Hair follicle dermal papilla cell (primary cell): ENCODE measurements around the genes CXorf38, MED14 and DDX3X.

DNA sequence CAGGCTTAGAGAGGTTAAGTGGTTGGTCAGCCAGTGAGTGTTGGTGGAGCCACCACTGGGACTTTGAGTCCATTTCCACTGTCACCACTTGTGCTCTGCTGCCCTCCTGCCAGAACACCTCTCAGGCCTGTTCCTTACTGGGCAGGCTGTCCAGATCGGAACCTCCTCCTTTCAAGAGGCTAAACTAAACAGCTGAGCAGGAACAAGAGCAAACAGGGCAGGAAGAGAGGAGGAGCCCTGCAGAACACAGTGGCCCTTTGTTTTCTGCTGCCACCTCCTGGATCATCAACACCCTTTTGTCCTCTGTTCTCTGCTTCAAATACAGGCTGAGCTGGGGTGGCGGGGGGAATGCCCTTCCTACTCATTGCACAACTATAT lies 112.5 kb upstream of the ATP6AP2 start:
- CAGE, long polyA plus RNA, result no peak

DNA sequence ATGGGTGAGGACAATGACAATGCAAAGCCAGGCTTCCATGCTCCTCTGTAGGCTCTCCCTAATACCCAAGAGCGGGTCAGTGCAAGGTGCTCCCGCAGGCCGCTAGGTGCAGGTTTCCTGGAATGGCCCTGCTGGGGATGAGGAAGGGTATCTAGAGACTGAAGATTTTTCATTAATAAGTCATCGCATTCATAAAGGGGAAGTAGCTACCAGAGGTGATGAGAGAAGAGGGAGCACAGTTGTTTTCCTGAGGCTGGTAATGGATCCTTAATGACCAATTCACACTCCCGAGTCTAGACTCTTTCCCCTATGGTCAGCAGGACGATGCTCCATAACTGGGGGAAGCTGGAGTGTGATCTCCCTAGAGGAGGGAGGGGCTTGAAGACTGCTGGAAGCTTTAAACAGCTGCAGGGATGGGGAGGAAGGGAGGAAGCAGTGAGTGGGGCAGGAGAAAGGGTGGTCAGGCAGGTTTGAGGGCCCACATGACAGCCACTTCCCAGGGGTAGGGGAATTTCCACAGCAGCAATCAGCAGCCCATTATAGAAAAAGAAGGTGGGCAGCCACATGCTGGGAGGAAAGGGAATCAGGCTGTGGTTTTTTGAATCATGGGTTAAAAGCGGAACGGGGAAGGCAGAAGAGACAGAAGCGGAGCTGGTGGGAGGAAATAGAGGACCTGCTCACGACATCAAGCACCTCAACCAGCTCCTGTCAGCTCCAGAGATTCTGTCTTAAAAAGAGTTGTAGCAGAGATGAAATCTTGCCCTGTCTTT lies 10.2 kb upstream of the ATP6AP2 start:
- CAGE, long polyA plus RNA, result no peak

GRCh38 chrX:40646489-40646841 lies 896 bp downstream of the CXorf38 start:
- CAGE, long polyA plus RNA, result no peak

GRCh38 chrX:40646842-40647624 lies at the start of gene CXorf38:
Gene CXorf38 (minus strand): TSS chrX:40647561.
- CAGE, long polyA plus RNA, result no peak

GRCh38 chrX:40735334-40736341 lies at the start of gene MED14:
Gene MED14 (minus strand): TSS chrX:40735542.
- CAGE, long polyA plus RNA, result no peak

DNA sequence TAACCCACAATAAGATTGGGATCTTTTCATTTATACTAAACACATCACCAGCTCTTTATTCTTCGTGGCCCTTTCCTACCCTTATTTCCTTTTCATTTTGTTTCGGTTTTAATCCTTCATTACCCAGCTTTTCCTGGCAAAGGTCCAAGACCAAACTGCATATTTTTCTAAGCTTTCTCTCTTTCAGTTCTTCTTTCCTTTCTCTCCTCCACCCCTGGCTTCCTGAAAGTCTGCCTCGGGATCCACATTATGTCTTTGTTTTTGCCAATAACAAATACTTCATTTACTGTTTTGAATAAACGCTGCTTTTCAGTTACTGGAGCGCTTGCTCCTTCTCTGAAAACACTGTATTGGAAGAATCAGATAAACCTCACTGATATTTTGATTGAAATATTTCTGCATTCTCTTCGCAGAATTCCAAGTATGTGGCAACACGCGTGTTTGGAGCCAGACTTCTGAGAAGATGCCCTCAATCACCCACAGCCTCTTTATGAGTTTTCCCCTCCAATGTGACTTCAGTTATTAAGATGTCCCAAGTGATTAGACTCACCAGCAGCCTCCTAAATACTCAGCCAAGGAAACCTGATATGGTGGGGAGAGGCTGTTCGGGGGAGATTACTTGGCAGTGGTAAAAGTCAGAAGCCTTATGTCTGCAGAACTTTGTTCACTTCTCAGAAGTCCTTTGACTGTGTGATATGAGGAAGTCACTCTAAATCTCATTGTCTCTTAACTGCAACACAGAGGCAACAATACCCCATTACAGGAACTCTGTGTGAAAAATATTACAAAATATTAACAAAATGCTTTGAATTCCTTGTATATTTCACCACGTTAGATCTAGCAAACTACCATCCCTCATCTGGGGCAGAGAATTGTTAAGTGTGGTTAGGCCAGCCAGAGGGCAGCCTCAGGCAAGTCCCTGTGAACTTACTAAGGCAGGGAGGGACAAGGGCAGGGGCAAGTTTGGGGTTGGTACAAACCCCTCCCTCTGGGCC lies 151.6 kb upstream of the USP9X start:
- CAGE, long polyA plus RNA, result no peak

GRCh38 chrX:41022600-41023117 lies 62.6 kb upstream of the USP9X start:
- CAGE, long polyA plus RNA, result no peak

- CAGE, long polyA plus RNA, result no peak
Measured at GRCh38 chrX:41026682-41027262, 58.5 kb upstream of the USP9X start.

GRCh38 chrX:41087097-41087727 lies 2.0 kb downstream of the USP9X start:
- CAGE, long polyA plus RNA, result no peak

DNA sequence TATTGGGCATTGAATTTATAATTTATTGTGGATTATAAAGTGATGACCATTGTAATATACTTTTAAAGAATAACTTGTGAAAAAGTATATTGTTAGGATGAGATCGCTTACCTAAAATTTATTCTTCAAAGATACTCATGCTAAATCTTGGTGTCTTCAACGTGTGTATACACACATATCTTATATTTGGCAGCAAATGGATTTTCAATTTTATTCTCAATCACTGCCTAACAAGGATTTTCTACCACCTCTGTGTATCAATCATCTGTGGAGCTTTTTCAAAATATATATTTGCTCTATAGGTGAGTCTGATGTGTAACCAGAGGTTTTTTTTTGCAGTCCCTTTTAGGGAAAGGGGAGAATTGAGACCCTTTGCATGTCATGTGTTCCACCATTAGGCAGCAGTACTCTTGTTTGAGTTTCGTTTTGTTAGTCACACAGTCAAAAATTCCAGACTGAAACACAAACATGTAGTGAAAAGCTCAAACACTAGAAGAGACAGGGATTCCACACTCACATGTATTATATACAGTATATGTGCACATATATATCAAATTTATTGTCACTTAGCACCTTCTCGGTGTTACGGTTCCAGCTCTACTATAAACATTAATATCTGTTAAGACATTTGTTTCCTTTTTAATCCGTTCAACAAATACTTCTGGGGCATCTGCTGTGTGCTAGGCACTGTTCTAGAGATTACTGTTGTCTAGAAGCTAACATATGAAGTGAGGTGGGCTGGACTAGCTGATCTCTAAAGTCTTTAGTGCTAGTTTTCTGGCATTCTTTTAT lies 5.3 kb downstream of the USP9X start:
- CAGE, long polyA plus RNA, result no peak

- CAGE, long polyA plus RNA, result no peak
Measured at GRCh38 chrX:41110656-41110953, 25.4 kb downstream of the USP9X start.

DNA sequence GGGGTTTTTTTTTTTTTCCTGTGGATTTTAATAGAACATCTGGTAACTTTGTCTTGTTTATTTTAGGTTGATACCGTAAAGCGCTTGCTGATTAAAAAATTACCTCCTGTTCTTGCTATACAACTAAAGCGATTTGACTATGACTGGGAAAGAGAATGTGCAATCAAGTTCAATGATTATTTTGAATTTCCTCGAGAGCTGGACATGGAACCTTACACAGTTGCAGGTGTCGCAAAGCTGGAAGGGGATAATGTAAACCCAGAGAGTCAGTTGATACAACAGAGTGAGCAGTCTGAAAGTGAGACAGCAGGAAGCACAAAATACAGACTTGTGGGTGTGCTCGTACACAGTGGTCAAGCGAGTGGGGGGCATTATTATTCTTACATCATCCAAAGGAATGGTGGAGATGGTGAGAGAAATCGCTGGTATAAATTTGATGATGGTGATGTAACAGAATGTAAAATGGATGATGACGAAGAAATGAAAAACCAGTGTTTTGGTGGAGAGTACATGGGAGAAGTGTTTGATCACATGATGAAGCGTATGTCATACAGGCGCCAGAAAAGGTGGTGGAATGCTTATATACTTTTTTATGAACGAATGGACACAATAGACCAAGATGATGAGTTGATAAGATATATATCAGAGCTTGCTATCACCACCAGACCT lies 118.0 kb upstream of the DDX3X start:
- CAGE, long polyA plus RNA, result no peak

- CAGE, long polyA plus RNA, result no peak
Measured at GRCh38 chrX:41333705-41334400, at the start of gene DDX3X. Gene DDX3X (plus strand): TSS chrX:41334162.

DNA sequence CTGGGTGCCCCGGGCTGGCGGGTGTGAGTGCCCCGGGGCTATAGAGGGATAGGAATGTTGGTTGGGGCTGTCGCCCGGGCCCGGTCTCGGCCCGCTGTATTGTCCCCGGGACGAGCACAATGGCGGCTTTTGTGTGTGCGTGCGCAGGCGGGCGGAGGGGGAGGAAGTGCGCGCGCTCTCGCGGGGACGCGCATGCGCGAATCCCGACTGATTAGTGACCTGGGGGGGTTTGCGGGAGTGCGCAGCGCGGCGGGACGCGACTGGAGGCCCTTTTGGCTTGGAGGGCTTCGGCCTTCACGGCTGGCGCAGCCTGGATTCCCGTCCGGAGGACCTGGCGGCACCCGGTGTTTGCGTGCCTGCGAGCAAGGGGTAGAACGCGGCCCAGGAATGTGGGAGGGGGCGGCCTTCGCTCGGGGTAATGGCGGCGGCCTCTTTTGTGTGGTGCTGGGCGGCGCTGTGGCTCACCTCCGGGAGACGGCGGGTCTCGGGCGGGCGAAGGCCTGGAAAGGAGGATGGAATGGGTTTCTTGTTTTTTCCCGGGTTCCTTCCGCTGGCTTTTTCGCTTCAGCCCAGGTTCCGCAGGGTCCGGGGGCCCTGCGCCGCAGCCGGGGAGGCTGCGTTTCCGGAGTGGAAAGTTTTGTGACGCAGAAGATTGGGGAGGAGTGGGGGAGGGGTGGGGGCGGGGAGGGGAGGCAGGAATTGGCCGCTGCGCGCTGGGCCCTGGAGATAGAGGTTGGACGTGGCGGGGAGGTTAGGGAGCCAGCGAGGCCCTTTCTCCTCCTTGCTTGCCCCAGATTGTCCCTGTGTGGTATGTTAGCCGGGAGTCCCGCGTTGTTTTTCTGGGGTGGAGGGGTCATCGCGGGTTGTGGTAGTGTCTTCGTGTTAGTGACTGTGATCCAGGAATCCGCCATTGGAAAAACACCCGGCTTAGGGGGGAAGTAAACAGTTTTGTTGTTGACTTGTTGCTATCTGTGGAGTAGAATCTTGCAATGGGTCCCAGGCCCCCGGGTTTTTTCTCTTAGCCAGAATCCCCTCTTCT lies 758 bp downstream of the DDX3X start:
- CAGE, long polyA plus RNA, result no peak

- CAGE, long polyA plus RNA, result no peak
Measured at GRCh38 chrX:41336935-41337598, 3.1 kb downstream of the DDX3X start.

DNA sequence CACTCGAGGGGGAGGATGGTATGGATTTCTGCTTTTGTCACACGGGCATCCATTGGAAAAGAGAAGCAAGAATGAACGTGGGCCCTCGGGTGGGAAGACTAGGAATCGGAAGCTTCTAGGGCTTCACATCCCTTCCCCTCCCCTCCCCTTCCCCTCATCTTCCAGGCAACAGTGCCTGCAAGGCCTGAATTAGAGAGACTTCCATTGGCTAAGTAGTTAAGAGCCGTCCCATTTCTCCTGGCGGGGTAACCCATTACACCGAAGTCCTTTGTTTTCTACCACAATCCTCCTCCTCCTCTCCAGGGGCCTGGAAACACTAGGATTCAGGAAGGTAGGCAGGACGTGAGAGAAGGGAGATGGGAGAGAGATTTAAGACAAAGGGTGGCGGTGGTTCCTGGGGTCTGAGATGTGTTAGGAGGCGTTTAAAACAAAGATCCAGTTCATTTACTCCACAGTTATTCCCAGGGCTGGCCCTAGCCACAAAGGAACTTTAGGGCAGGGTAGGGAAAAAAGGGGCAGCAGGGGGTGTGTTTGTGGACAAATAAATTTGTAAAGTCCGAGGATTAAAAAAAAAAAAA lies 28.0 kb downstream of the NYX start:
- CAGE, long polyA plus RNA, result no peak

DNA sequence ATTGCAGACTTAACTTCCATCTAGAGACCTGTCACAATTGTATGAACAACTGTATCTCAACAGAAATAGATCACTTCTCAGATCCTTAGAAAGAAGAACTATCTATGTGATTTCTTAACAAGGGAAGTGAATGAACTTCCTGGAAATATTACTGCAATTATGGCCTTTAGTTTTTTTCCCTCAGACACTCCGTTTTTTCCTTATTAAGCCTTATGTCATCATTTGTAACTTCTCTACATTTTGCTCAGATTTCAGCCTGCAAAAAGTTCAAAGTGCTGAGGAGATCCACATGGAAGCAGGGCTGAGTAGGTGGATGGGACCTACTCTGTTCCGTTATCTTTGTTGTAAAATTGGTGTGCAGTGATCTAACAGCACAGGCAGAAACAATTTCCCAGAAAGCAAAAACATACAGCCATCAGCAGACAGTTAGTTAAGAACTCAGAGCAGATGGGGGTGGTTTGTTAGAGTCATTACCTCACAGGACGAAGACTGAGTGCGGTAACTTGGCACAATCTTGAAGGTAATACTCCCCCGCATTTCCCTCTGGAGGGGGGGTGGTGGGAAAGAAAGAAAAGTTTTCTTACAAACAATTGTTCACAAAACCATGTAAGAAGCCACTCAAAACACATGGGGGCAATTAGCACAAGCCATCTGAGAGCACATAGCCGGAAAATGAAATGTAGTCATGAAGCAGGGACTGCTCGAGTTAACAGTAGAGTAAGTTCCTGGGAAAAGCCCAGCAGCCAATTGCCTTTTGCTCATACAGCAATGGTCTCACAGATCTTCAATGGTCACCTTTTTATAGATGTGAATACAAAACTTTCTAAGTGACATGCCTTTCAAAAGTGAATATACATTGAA lies 112.4 kb downstream of the NYX start:
- CAGE, long polyA plus RNA, result no peak

DNA sequence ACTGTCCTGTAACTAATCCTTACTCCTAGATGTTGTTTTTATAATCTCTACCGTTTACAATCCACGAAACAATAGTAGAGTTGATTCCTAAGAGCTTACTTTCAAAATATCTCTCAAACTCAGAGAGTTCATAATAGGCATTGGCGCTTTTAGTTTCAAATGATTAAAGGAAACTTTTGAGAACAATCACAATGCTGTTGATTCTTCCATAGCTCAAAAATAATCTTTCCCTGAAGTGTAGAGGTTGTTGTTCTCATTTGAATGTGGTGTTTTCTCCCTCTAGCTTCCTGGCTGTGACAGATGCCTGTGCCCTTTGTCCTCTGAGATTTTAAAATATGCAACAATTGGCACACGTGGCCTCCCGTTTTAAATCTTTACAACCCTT lies 22.7 kb upstream of the CASK start:
- CAGE, long polyA plus RNA, result no peak

DNA sequence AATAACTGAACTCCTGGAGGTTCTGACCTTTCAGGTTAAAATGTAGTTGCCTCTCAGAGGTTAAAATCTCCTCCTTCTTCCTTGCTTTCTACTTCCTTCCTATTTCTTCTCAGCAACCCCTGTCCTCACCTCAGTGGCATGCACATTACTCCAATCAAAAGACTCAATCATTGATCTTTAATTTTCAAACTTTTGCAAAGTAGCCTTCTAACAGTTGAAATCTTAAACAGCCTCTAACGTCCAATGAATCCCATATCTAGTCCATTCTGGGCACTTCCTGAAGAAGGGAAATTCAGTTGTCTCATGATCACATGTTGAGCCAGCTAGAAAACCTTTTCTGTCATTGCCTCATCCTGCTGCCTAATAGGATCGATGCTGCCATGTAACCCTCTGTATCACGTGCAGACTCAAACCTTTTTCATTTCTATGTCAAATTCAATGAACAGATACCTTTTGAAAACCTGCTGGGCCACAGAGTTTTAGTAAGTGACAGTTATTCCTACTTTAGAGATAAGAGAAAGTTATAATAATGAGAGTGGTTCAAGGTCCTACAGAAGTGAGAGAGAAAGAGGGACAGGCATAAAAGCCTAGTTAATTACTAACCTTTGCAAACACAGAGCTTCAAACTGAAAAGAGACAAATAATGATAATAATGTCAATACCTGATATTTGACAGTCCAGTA lies 45.9 kb downstream of the MAOA start:
- CAGE, long polyA plus RNA, result no peak

DNA sequence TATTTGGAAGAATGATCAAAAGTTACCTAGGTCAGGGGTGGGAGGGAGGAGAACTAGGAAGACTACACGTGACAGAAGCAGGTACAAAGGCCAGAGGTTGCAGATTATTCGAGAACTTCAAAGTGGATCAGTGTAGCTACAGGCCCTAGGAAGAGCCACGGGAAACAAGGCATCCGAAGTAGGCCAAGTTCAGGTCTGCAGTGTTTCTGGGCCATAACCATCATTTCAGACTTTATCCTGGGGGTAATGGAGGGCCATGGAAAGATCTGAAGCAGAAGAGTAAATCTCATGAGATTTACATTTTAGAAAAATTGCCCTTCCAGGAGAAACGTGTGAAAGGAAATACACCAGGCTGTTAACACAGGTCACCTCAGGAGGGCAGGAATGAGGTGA lies 16.4 kb downstream of the MAOB start:
- CAGE, long polyA plus RNA, result no peak